Skeletal muscle satellite cell (primary cell): ENCODE measurements around the genes GMIP, ZNF429, ZNF99, ZNF728 and RPSA2.

DNA sequence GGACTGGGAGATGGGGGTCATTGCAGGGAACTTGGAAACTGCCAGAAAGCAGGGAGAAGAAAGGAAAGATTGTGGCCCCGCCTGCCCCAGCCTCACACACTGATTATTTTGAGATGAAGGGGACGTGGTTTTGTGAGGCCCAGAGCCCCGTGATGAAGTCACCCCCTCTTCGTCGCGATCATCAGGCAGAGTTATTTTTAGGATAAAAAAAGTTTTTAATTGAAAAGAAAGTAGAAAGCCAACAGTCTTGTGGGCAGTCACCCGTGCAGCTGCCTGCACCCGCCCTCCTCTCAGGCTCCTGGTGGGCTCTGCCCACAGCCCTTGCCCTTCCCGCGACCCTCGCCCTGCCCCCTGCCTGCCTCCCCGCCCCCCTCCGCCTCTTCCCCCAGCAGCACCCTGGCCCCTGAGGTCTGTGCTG lies 1.9 kb upstream of the YJEFN3 start:
- CAGE, long polyA plus RNA, result no peak

GRCh38 chr19:19536132-19536498 lies 1.9 kb upstream of the CILP2 start:
- CAGE, long polyA plus RNA, result no peak

DNA sequence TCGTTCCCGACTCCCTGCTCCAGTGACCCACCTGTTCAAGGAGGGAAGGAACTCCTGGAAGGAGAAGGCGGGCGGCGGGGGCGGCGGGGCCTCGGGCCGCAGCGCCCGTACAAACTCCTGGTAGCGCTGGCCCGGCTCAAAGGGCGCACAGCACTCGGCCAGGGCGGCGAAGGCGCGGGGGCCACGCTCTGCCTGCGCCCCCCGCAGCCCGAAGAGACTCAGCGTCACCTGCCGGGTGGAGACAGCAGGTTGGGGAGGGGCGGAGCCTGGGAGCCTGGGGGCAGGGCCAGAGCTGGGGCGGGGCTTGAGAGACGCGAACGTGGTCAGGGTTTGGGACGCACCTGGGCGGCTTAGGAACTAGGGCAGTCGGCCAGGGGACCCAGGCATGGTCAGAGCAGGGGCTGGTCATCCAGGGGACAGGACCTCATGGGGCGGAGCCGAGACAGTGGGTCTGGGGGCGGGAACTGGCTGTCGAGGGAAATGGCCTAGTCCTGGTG lies 6.1 kb downstream of the GMIP start:
- CAGE, long polyA plus RNA, result no peak

GRCh38 chr19:19643498-19643845 lies at the start of gene GMIP:
Gene GMIP (minus strand): TSS chr19:19643657.
- CAGE, long polyA plus RNA, result no peak

- CAGE, long polyA plus RNA, result no peak
Observed at GRCh38 chr19:20321023-20321630, 154.1 kb downstream of the ZNF486 start.

DNA sequence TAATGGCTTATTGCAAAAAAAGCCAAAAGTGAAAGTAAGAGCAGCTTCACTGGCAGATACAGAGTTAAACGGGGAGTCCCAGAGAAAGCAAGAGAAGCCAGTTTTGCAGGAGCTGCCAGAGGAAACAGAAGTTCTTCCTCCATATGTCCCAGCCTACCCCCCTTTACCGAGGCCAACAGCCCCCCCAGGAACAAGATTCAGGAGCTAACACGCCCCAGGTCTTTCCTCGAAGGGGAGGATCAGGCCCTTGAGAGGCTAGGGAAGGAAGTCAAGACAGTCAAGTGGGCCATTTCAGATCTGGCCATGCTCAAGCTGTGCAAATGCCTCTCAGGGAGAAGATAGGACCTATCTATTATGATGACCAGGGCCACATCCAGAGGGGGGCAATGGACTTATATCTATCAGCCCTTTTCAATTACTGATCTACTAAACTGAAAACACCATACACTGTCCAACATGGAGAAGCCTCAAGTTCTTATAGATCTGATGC lies 47.3 kb upstream of the ZNF737 start:
- CAGE, long polyA plus RNA, result no peak

- CAGE, long polyA plus RNA, result no peak
Observed at GRCh38 chr19:21483492-21484186, 21.8 kb upstream of the ZNF429 start.

GRCh38 chr19:21505056-21506354 lies at the start of gene ZNF429:
Gene ZNF429 (plus strand): TSS chr19:21505602.
- CAGE, long polyA plus RNA, result no peak

DNA sequence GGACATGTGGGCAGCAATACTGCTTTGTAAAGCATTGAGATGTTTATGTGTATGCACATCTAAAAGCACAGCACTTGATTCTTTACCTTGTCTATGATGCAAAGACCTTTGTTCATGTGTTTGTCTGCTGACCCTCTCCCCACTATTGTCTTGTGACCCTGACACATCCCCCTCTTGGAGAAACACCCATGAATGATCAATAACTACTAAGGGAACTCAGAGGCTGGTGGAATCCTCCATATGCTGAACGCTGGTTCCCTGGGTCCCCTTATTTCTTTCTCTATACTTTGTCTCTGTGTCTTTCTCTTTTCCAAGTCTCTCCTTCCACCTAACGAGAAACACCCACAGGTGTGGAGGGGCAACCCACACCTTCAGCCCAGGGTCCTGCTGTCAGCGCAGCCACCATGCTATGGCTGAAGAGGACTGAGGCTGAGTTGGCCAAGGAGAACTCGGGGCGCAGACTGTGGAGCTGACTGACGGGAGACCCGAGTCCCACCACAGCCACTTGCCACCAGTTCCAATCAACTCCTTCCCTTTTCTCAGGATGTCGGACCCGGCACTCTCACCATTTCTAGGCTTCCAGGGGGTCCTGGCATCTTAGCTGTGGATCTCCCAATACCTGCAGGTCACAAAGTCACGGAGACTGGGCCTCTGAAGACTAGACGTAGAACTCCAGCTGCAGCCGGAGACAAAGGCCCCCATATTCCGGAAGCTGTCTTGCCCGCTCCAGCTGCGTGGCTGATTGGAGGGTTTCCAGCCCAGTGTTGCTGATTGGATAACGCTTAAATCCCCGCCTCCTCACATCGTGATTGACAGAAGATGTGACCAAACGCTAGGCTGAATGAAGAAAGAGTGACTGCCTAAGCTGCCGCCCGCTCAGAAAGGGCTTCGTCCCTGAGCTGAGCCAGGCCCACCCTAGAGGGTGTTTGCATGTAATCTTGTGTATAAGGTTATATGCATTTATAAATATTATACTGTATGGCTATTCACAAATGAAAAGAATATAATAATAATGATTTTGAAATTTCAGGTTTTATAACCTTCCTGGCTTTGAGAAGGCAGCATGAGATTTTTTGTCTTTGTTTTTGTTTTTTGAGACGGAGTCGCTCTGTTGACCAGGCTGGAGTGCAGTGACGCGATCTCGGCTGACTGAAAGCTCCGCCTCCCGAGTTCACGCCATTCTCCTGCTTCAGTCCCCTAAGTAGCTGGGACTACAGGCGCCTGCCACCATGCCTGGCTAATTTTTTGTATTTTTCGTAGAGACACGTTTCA lies 63.6 kb downstream of the ZNF429 start:
- CAGE, long polyA plus RNA, result no peak

DNA sequence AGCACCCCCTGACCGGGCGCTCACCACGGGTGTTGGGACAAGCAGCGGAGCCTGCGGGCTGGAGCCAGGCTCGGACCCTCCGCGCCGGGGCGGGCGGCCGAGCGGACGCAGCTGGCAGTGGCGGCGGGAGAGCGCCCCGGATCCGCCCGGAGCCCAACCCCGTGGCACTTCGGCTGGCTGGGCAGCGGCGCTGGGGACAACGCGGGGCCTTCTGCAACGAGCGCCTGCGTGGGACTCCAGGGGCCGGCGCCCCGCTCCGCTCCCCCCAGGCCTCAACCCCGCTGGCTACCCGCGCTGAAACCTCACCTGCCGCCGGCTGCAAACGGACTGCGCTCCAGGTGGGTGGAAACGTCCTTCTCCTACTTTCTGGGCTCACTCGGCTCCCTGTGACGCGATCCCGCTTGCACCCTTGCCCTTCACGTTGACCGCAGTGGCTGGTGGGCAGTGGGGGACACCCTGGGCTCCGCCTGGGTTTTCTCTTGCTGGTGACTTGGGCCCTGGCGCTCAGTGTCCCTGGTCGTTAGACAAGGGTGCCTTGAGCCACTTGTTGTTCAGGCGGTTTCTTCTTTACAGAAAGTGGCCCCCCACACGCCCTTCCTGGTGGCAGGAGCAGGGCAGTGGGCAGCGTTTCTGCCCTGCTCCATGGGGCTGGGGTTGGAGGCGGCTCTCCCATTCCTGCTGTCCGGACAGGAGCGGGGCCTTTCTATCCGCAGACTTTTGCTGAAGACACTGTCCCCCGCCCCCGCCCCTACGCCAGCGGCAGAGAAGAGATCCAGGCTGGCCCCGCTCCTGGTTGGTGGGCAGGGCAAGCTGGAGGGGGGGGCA lies 81.4 kb downstream of the ZNF429 start:
- CAGE, long polyA plus RNA, result no peak

- CAGE, long polyA plus RNA, result no peak
Observed at GRCh38 chr19:21750370-21751038, 16.9 kb downstream of the ZNF100 start.

DNA sequence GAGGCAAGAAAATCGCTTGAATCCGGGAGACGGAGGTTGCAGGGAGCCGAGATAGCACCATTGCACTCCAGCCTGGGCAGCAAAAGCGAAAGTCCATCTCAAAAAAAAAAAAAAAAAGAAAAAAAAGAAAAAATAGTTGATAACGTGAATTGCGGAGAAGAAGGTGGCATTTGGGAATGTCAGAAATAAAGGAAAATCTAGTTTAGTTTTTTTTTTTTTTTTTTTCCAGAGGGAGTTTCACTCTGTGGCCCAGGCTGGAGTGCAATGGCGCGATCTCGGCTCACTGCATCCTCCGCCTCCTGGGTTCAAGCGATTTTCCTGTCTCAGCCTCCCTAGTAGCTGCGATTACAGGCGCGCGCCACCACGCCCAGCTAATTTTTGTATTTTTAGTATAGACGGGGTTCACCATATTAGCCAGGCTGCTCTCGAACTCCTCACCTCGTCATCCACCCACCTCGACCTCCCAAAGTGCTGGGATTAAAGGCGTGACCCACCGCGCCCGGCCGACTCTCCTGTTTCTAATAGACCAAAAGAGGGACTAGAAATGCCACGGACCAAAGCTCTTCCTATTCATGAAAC lies 743 bp downstream of the ZNF43 start:
- CAGE, long polyA plus RNA, result no peak

- CAGE, long polyA plus RNA, result no peak
Observed at GRCh38 chr19:22028594-22028943, 17.8 kb upstream of the ZNF208 start.

DNA sequence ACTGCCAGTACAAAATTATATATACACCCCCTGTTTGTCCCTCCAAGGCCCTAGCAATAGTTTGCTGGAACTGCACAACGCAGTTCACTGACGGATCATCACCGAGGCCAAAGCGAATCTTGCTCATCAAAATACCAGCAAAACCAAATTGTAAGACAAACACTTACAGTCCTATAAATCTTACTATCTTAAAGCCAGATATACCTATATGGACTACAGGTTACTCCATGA lies 104.4 kb upstream of the ZNF492 start:
- CAGE, long polyA plus RNA, result no peak

DNA sequence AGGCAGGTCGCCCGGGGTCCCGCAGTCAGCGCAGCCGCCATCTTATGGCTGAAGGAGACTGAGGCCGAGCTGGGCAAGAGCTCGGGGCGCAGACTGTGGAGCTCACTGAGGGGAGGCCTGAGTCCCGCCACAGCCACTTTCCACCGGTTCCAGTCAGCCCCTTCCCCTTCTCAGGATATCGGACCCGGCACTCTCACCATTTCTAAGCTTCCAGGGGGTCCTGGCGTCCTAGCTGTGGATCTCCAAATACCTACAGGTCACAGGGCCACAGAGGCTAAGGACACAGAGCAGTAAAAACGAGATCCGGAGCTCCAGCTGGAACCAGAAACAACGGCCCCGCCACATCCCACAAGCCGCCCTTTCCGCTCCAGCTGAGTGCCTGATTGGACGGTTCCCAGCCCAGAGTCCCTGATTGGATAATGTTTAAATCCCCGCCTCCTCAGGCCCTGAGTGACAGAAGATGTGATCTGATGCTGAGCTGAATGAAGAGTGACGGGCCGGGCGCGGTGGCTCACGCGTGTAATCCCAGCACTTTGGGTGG lies at the start of gene ZNF99:
ZNF99 (minus strand) TSS at position 335 of the 541 bp plus-strand sequence.
- CAGE, long polyA plus RNA, result no peak

GRCh38 chr19:23002441-23003439 lies at the start of gene ZNF728:
Gene ZNF728 (minus strand): TSS chr19:23003176.
- CAGE, long polyA plus RNA, result no peak

DNA sequence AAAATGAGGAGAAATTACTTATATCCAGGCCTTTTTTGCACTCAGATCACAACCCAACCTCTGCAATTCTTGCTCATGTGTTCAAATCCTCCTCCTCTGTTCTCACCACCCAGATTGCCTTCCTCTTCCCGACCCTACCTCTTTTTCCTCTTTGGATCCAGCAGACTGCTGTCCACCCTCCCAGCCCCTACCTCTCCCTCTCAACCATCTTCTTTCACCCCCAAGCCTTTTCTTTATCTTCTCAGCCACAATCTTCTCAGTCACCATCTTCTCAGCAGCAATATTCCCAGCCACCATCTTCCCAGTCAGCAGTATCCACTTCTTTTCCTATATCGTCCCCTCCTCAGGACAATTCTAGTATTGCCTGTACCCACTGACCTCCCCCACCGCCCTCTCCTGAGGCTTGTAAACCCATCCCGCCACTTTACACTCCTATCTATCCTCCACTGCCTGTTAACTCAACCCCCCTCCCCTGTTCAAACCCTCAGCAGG lies 49.8 kb downstream of the ZNF91 start:
- CAGE, long polyA plus RNA, result no peak

- CAGE, long polyA plus RNA, result no peak
Observed at GRCh38 chr19:23762599-23763865, at the start of gene RPSA2. Gene RPSA2 (plus strand): TSS chr19:23763004.

GRCh38 chr19:24001749-24002247 lies 85.2 kb upstream of the ZNF254 start:
- CAGE, long polyA plus RNA, result no peak

DNA sequence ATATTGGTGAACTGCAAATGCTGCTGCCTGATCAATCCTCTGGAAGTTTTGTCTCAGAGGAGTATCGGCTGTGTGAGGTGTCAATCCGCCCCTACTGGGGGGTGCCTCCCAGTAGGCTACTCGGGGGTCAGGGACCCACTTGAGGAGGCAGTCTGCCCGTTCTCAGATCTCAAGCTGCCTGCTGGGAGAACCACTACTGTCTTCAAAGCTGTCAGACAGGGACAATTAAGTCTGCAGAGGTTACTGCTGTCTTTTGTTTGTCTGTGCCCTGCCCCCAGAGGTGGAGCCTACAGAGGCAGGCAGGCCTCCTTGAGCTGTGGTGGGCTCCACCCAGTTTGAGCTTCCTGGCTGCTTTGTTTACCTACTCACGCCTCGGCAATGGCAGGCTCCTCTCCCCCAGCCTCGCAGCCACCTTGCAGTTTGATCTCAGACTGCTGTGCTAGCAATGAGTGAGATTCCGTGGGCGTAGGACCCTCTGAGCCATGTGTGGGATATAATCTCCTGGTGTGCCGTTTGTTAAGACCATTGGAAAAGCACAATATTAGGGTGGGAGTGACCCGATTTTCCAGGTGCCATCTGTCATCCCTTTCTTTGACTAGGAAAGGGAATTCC lies 68.2 kb upstream of the ZNF254 start:
- CAGE, long polyA plus RNA, result no peak